ENCODE data around the genes FAM131A, MAP3K13 and DNAJB11.

DNA sequence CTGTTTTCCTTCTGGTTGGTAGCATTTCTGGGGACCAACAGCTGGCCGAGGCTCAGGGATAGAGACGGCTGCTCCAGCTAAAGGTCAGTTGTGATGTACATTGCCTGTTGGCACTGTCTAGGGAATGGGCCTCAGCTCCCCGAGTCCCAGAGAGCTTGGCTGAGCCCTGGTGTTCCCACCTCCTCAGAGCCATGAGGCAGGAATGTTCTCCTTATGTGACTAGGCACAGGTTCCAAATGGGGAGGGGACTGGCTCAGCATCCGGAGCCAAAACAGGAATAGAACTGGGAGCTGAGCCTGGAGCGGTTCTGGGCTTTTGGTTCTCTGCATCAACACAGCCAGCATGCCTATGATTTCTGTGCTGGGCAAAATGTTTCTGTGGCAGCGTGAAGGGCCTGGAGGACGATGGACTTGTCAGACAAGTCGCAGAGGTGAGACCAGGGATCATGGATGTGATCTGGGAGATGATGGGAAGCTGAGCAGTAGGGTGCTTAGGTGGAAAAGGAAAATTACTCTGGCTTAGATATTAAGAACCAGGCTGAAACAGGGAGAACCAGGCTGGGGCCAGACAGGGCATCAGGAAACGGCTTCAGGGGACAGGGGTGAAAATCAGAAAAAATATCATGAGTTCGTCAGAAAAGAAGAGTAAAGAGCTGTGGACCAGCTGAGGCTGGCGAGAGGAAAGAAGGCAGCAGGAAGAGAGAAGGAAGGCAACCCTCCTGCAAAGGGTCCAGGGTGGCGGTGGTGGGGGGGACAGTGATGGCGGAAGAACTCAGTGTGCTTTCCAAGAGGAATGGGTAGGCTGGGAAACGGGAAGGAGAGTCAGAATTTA, at the start of gene FAM131A:
TSS of gene FAM131A (plus strand) at position 312 of the 831 bp plus-strand sequence.
- PRO-cap: bidirectional peak, plus-strand start at position 318 of the sequence, minus-strand start at position 193 of the sequence

- PRO-cap: no peak
Observed at GRCh38 chr3:184345211-184346333, 8.2 kb downstream of the FAM131A start.

GRCh38 chr3:184361205-184361533, 236 bp downstream of the CLCN2 start:
- PRO-cap: no peak

GRCh38 chr3:184519548-184519747, 42.1 kb upstream of the EPHB3 start:
- PRO-cap: no peak

GRCh38 chr3:184575429-184576279, 14.1 kb downstream of the EPHB3 start:
- PRO-cap: no peak

GRCh38 chr3:184582944-184583343, 21.4 kb downstream of the EPHB3 start:
- PRO-cap: no peak

DNA sequence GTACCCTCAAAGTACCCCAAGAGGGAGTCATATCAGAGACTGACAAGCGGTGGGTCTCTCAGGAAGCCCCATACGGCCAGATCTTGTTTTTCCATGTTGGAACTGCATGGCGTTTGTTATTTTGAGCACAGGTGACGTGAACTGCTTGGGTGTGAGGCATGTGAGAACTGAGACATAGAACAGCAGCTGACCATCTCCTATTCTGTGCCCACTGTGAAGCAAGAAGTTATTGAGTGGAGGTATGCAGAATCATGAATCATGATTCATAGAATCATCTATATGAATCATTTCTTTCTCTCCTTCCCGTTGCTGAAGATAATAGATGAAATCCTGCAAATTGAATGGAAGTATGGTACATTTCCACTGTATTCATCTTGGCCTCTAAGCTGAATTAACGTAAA, 4.7 kb downstream of the VPS8 start:
- PRO-cap: no peak

GRCh38 chr3:185313619-185314122, 49.3 kb upstream of the MAP3K13 start:
- PRO-cap: no peak

GRCh38 chr3:185362746-185363947, at the start of gene MAP3K13:
Gene MAP3K13, plus strand, starts transcription at chr3:185363136.
- PRO-cap: bidirectional peak, plus-strand start at chr3:185363150, minus-strand start at chr3:185363025; unidirectional peak, plus-strand start at chr3:185363593

DNA sequence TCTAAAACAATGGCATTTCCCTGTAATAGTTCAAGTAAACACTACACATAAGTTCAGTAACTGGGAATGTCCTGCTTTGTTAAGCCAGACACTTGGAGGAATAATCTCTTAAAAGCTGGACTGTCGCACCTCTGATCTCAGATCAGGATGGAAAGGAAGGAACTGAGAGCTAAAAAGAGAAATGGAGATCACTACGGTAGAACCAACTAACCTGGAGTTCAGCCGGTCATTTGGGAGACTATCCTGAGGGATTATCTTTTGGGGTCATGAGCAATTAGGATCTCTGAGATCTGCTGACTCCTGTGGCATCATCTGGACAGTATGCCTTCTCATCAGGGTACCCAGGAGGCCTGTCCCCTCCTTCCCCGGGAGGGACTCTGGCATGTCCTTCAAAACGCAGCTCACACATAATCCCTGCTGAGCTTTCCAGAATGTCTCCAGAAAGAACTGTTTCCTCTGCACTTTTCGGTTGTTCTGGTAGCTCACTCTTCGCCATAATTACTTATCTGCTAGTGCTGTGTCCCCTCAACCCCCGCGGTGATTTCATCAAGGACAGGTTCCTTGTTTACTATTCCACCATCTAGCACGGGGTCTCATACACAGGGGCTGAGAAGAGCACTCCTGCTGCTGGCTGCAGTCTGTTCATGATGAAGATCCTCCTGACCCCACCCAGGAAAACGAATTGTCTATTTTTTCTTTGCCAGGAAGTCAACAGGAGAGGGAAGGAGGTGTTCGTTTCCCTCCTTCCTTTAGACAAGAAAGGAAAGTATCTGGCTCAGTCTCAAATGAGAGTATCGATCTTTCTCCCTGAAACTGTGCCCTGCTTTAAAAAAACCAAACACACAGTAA, 115.7 kb downstream of the SENP2 start:
- PRO-cap: no peak

DNA sequence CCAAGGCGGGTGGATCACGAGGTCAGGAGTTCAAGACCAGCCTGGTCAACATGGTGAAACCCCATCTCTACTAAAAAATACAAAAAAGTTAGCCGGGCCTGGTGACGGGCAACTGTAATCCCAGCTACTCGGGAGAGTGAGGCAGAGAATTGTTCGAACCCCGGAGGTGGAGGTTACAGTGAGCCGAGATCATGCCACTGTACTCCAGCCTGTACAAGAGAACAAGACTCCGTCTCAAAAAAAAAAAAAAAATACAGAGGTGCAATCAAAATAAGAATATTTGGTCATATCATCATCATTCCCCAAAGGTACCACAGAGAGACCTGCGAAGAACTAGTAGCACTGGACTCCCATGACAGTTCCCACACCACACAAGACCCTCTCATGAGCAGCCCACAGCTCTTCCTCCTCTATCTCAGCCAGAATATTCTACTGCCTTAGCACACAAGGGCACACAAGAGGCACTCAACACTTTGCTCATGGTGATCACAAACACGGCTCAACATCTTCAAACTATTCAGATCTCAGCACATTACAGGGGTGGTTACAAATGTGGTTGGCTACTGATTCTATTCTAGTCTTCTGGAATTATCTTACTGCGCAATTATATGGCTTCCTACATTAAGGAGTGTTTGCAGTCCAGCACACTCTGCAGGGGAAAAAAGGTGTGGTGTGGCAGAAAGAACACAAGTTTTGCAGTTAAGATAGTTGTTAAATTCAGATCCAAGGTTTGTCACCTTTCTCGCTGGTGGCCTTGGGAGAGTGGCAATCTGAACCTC, 32.1 kb downstream of the IGF2BP2 start:
- PRO-cap: no peak

- PRO-cap: no peak
Observed at GRCh38 chr3:185815351-185815727, 9.5 kb downstream of the IGF2BP2 start.

GRCh38 chr3:185822111-185822768, 2.6 kb downstream of the IGF2BP2 start:
- PRO-cap: no peak

- PRO-cap: no peak
Observed at GRCh38 chr3:185915712-185916658, 21.8 kb downstream of the TRA2B start.

GRCh38 chr3:186383572-186384096, 21.6 kb upstream of the DGKG start:
- PRO-cap: no peak

DNA sequence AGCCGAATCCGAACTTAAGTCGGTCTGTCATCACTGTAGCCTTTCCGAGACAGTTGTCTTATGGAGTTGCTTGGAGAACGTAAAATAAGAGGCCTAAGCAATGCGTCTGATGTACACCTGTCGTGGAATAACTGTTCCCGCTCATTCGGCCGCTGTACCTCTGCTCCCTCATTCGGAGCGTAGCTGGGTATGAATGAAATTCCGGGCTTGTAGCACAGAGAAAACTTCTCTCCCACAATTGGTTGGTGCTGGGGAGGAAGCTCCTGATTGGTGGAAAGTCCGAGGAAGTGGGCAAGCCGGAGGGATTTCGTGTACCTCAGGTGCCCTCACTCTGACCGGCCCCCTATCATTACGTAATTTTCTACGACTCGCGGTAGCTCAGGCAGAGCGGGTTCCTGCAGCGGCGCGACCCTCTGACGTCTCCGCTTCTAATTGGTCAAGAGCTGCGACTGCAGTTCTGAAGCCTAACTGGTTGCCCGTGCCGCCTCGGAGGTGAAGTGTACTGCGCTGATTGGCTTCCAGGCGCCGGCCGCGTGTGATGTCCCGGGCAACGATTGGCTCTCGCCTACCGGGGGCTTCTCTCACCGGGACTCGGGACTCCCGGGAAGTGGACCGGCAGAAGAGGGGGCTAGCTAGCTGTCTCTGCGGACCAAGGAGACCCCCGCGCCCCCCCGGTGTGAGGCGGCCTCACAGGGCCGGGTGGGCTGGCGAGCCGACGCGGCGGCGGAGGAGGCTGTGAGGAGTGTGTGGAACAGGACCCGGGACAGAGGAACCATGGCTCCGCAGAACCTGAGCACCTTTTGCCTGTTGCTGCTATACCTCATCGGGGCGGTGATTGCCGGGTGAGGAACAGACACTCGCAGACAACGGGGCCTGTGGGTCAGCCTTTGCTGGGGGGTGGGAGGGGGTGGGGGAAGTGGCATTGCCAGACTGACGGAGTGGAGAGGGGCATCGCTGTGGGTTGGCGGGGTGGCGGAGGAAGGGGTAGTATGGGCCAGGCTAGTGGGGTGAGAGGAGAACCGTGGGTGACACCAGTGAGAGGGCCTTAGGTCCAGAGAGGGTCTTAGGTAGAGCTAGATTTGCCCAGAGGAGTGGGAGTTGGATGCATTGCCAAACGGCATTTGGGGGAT, at the start of gene DNAJB11:
TSS of gene DNAJB11 (plus strand) at position 597 of the 1,130 bp plus-strand sequence.
- PRO-cap: bidirectional peak, plus-strand start at position 610 of the sequence, minus-strand start at position 430 of the sequence

DNA sequence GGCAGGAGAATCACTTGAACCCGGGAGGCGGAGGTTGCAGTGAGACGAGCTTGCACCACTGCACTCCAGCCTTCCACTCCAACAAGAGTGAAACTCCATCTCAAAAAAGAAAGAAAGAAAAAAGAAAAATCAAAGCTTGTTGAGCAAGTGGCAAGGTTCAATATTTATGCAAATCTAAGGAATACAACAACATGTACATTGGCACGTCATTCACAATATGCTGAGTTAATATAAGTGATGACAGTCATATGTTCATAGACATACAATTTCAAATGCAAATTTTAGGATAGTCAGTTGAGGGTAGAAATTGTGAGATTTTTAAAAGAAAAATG, 12.5 kb upstream of the AHSG start:
- PRO-cap: no peak

GRCh38 chr3:186604892-186605419, 7.9 kb upstream of the AHSG start:
- PRO-cap: no peak

GRCh38 chr3:186617076-186617713, 4.3 kb downstream of the AHSG start:
- PRO-cap: no peak

DNA sequence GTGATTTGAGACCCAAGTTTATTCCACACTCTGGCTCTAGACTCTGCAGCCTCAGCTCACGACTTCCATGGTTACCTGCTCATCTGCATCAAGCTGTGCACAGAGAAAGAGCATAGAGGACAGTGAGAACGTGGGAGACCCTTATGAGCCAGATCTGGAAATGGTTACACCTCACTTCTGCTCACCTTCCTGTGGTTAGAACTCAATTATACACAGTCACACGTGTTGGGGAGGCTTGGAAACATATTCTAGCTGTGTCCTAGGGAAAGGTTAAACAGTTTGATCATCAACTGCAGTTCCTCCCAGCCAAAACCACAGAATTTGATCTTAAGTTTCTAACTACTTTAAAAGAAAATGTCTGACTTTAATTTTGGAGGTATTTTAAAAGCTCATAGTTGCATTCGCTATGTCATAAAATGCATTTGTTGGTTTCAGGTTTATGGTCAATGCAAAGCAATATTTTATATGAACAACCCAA, 1.9 kb downstream of the FETUB start:
- PRO-cap: no peak